RPMI7951 (cell line): ENCODE measurements around a stretch of chr3.

GRCh38 chr3:72123939-72124063, 338.9 kb upstream of the PROK2 start:
- RAMPAGE, long total RNA = no peak

GRCh38 chr3:72316690-72317348, 531.4 kb downstream of the SHQ1 start:
- RAMPAGE, long total RNA = no peak

- RAMPAGE, long total RNA = no peak
Observed at GRCh38 chr3:72433928-72435104, 413.9 kb downstream of the SHQ1 start.

DNA sequence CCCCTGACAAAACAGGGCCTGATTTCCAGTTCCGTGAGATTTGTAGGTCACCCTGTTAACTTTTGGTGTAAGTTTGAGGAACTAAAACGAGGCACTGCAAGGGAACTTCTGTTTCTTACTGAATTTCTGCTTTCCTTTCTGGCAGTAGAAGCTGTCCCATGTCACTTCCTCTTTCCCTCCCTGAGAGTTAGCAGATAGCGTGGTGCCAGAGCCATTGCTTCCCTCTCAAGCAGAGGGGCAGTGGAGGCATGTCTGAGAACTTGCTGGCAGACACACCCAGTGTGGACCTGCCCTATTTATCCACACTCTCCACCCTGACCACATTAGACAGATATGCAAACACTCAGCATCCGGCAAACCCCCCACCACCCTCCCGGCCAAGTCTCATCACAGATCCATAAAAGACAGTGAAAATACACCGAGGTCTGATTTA, 324.8 kb downstream of the SHQ1 start:
- RAMPAGE, long total RNA = no peak

GRCh38 chr3:72753459-72753779, 94.8 kb downstream of the SHQ1 start:
- RAMPAGE, long total RNA = no peak

DNA sequence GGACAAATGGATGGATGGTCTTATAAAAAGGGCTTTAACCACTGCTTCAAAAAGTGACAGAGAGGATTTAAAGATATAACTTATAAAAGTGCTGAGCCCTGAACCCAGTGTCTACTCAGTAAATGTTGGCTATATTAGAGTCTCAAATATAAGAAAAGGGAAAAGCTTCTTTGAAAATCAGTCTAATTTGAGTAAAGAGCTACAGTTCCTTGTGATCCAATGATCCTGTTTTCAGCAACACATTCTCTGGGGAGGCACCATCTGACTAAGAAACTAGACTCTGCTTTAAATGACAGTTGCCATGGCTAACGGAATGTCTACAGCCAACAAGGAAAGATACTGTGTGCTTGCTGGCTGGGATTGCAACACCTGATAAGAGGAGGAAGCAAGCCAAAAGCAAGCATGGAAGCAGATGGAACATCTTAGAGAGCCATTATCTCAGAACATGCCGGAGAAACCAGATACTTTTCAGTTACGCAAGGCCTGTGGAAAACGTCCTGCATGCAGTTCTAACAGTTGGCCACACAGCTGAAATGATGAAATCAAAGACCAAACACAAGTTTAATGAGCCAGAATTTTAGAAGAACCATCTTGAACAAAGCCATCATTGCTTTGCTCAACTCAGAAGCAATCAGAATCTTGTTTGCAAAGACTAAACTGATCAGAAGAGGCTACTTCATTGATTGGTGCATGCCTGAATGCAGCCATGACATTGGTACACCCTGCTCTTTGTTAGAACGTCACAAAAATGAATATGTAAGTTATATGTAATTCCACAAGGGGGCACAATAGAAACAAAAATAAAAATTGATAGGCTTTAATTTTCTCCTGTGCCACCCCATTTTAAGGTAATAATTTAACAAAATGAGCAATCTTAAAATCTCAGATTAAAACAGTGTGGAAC, 50.7 kb downstream of the GXYLT2 start:
- RAMPAGE, long total RNA = no peak

DNA sequence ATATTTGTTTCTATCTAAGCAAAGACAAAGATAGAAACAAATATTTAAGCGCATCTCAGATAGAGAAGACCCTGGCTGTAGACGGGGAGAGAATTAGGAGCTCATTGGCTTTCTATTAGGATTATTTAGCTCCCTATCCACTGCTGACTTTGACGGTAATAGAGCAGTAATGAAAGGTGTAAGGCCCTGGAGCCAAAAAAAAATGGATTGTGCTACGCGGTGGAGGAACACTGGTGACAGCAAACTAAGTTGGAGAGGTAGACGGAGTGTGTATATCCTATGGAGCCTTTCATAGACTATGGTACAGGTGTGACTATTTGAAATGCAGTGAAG, 49.5 kb upstream of the PPP4R2 start:
- RAMPAGE, long total RNA = no peak

GRCh38 chr3:72961711-72962303, 34.8 kb upstream of the PPP4R2 start:
- RAMPAGE, long total RNA = no peak

DNA sequence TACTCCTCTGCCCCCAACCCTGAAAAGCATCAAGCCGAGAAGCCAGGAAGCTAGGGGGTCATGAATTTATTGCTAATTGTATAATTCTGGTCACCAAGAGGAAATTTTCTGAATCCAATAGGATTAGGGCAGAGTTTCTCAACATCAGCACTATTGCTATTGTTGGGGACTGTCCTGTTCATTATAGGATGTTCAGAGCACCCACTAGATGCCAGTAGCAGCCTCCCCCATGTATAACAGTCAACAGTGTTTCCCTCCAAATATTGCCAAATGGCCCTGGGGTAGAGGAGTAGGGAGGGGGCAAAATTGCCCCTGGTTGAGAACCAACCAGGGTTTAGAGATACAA, 31.1 kb upstream of the PPP4R2 start:
- RAMPAGE, long total RNA = no peak

DNA sequence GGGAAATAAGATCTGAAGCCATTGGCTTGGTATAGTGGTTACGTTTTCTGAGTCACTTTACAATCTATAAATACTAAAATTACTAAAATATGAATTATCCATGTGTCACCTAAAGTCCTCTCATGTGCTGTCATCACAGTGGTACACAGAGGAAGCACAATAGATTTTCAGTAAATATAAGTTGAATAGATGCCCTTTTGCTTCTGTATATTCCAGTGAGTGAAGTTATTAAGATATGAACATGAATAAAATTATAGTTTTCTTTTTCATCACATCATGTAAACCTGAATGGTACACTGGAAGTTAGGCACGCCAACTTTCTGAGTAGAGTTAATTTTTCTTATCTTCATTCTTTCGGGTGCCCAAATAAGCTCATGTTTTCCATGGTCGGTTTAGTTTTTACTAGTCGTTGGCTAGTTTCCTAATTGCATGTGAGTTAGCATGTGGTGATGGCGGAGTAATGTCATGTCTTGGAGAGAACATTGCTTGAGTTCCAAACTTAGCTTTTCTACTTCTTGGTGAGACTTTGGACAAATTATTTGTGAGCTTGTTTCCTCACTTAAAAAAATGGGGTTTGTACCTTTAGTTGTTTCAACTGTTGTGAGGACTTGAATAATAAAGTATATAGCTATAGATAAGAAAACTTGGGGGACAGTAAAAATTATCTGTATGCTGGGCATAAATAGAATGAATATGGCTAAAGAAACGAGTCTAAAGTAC, 11.6 kb downstream of the PPP4R2 start:
- RAMPAGE, long total RNA = no peak

DNA sequence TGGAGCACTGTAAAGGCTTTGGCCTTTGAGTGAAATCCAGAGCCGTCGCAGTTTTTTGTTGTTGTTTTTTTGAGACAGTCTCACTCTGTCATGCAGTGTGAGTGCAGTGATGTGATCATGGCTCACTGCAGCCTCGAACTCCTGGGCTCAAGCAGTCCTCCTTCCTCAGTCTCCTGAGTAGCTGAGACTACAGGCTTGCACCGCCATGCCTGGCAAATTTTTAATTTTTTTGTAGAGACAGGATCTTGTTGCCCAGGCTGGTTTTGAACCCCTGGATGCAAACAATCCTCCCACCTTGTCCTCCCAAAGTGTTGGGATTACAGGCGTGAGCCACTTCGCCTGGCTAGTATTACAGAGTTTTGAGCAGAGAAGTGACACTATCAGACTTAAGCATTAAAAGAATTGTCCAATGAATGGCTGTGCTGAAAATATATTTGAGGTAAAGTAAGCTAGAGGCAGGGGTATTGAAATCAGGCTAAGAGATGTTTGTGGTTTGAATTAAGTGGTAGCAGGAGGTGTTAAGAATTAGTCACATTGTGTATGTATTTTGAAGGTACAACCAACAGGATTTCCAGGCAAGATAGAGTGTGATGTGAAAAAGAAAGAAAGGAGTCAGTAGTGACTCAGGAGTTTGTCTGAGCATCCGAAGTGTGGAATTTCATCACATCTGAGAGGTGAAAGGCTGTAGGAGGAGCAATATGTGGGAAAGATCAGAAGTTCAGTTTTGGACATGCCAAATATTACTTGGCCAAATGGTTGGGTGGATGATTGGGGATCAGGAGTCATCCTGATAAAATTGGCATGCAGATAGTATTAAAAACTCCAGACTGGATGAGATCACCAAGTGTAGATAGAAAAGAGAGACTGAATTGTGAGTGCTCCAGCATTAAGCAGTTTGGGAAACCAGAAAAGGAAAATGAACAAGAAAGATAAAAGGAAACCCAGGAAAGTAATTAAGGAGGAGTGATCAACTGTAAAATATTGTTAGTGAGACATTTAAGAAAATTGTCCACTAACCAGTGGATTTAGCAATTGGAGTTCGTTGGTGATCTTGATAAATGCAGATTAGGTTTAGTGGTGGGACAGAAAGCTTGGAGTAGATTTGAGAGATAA, 32.2 kb upstream of the EBLN2 start:
- RAMPAGE, long total RNA = no peak

GRCh38 chr3:73101001-73101421, 39.6 kb downstream of the EBLN2 start:
- RAMPAGE, long total RNA = no peak

- RAMPAGE, long total RNA = no peak
Observed at GRCh38 chr3:73110900-73111373, 49.5 kb downstream of the EBLN2 start.

GRCh38 chr3:73766559-73767445, 142.1 kb upstream of the PDZRN3 start:
- RAMPAGE, long total RNA = no peak

DNA sequence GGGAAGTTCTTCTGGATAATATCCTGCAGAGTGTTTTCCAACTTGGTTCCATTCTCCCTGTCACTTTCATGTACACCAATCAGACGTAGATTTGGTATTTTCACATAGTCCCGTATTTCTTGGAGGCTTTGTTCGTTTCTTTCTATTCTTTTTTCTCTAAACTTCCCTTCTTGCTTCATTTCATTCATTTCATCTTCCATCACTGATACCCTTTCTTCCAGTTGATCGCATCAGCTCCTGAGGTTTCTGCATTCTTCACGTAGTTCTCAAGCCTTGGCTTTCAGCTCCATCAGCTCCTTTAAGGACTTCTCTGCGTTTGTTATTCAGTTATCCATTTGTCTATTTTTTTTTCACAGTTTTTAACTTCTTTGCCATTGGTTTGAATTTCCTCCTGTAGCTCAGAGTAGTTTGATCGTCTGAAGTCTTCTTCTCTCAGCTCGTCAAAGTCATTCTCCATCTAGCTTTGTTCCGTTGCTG, 296.5 kb downstream of the CNTN3 start:
- RAMPAGE, long total RNA = no peak

DNA sequence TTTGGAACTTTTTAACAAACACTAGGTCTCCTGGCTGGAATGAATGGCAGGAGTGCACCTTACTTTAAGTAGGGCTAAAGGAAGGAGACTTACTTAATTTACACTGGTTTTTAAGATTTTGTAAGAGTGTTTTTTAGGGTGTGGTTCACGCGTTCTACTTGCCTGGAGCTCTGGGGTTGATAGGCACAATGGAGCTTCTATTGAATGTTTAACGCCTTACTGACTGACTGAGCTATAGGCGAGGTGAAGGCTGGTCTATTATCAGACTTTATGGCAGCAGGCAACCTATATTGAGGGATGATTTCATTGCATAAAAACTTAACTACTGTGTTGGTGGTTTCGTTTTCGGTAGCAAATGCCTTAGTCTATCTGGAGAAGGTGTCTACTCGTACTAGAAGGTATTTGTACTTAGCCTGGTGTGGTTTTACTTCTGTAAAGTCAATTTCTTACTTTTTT, 162.1 kb upstream of the FRG2C start:
- RAMPAGE, long total RNA = no peak

DNA sequence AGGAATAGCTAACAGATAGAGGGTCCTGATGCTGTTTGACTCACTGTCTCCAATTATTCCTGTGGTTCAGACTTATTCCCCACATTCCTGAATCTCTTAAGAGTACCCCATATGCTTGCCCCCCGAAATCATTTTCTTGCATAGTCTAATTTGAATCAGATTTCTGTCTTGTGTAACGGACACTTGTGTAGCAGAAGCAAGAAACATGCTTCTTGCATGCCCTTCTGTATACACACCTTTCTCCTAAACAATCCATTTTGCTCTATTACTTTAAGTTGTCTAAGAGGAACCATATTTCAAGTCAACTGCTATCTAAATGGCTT, 1338.7 kb downstream of the ROBO2 start:
- RAMPAGE, long total RNA = no peak

GRCh38 chr3:80993415-80994033, 767.9 kb downstream of the GBE1 start:
- RAMPAGE, long total RNA = no peak

DNA sequence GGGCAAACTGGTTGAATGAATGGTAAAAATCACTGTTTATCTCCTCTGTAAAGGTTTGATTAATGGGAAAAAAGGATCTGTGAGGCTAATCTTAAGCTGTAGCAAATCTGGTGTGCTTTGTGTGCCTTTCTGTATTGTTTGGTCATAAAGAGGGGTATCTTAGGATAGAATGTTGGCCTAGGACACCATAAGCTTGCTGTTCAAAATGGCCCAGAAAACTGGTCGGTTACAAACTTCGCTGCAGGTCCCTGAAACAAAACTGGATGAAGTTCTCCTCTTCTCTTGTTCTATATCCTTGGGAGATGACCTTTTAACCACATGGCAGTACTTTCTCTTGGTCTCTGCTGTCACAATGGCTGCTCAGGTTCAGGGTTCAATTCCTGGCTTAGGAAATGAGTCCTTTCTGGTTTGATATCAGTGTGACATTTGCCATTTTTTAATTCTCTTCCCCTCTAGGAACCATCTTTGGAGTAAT, 213.7 kb downstream of the GBE1 start:
- RAMPAGE, long total RNA = no peak

DNA sequence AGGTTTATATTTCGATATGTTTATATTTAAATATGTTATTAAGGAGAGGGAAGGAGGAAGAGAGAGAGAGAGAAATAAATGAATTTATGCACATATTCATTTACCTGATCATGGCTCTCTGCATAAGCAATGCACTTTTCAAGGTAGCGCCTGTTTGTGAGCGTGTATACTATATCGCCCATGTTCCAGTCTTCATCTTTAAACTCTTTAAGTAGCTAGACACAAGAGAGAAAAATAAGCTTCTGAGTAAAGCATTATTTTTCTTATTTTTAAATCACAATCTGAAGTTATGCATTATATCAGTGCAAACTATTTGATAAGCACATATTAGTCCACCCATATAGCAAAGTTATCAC, 180.4 kb downstream of the GBE1 start:
- RAMPAGE, long total RNA = no peak